Glomerular endothelial cell (primary cell): ENCODE data around the genes CEBPZ and PRKD3.

DNA sequence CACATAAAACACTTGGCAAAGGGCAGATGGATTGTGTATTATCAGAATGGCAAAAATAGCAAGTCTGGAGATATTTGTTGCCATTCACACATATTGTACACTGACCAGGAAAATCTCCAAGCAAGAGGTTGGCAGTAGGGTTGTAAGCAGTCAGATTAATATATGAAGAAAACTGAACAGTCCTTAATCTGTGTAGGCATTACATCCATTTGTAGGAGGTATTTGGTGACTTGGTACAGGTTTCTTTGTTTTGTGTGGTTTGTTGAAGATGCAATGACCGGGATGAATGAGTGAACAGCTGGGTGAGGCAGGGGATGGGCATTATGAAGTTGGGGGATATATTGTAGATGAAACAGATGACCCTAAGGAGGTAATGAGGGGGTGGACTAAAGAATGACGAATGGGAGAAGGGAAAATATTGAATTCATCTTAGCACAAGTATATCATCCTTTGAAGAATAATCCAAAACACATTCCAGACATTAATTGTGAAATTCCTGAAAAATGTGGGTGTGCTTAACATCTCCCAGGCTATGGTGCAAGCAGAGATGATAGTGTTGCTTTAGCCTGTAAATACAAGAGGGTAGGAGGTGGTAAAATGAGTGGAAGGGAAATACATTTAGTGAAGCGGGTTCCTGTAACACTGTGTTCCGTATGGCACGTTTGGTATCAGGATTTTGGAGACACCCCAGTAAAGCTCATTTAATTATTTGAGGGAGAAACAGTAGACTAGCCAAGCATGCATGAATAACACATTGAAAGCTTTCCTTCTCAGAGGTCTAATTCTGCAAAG lies 5.8 kb downstream of the CRIM1 start:
- RAMPAGE, long total RNA, result no peak

- RAMPAGE, long total RNA, result no peak
Observed at GRCh38 chr2:36372952-36373532, 17.5 kb downstream of the CRIM1 start.

- RAMPAGE, long total RNA, result no peak
Observed at GRCh38 chr2:36402137-36402796, 46.7 kb downstream of the CRIM1 start.

DNA sequence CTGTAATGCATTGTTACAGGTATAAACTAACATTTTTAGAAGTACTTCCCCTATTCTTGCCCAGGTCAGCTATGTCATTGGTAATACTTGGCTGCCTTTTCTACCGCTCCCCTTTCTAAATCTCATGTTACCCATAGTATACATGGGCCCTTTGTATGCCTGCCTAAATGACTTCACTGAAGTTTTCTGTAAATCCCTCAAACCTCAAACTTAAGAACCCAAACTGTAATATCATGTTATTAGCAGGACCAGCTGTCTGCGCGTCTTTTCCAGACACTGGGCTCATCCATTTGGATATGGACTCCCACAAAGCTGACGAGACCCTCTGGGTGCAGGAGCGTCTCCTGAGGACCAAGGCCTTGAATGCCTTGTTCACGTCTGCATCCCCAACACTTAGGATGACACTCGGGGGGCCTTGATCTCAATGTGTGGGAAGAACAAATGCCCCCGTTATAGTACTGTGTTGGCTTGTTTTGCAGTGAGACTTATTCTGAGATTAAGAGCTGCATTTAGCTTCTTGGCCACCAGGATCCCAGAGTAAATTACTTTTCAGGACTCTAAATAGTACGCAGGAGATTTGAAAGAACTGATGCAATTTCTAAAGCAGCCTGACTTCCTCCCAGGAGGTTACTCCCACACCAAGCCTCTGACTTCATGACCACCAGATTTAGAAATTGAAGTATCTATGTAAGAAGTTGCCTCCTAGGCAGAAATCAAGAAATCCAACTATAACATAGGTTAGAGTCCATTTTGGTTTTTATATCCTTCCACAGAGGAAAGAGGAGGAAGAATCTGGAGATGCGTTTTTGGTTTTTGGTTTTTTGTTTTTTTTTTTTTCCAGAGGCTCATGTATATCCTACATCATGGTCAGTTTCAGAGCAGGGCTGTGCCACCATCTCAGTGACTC lies 67.1 kb downstream of the FEZ2 start:
- RAMPAGE, long total RNA, result no peak

GRCh38 chr2:36550730-36550998 lies 47.3 kb downstream of the FEZ2 start:
- RAMPAGE, long total RNA, result no peak

- RAMPAGE, long total RNA, result no peak
Observed at GRCh38 chr2:36583167-36583599, 14.8 kb downstream of the FEZ2 start.

DNA sequence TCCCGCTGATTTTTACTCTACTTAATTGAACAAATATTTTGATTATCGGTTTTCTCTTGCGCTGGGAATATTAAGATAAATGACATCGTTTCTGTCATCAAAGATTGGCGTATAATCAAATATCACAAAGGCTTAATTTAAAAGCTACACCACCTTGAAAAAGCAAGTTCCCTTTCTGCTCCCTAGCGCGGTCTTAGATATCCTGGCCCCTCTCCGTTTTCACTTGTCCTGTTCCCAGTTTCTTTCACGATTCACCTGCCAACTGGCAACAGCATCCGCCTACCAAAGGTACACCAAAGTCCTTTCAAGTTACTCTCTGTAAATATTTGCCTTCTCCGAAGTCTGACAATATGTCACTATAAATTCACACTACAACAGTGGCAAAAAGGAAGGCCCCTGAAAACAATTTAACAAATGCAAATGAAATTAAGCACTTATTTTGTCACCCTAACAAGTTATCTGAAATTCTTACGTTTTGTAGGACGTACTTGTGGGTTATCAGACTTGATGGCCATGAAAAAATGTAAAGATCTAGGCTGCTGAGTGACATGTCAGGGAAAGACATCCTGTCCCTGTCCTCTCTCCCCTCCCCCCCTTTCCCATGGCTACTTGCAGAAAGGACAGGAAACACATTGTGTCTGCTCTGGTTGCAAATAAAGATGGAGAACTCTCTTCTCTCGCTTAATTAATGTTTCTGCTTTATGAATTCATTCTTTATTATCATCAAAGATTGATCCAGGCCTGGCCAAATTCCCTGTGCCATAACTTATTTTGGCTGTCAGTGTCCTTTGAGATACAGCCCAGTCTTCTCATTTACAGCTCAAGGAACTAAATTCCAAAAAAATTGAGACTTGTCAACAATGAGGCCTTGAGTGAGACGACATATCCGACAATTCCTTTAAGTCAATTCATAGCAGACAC lies 1.3 kb upstream of the STRN start:
- RAMPAGE, long total RNA, result no peak

DNA sequence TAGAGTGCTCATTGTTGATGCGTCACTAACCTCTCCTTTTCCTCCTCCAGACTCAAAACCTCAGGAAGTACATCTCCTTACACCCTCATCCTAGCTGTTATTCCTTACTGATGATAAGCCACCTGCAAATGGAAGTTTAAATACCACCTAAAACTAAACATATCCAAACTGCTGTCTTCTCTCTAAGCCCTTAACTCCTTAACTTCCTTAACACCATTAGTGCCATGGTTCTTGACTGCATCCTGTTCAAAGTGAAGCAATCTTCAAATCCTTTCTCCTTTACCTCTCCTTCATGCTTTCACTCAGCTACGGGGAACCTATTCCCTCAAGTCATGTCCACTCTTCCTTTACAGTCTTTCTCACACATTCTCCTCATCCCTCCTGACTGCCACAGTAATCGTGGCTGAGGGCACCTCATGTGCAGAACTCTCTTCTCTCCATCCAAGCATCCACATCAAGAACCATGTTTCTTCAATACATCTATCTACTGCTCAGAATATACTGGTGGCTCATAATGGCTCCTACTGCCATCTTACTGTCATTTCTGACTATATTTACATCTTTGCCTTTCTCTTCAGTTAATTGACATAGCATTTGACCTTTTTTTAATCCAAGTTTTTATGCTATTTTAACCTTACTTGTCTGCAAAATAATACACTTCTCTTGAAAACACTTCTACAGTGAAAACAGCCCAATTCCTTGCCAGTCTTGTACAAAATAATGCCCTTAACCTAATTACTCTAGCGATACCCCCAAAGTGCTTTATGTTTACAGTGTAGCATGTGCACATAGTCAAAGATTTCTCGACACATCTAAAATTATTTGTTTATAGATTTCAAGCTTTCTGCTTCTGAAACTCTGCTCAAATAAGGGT lies 20.5 kb downstream of the EIF2AK2 start:
- RAMPAGE, long total RNA, result no peak

DNA sequence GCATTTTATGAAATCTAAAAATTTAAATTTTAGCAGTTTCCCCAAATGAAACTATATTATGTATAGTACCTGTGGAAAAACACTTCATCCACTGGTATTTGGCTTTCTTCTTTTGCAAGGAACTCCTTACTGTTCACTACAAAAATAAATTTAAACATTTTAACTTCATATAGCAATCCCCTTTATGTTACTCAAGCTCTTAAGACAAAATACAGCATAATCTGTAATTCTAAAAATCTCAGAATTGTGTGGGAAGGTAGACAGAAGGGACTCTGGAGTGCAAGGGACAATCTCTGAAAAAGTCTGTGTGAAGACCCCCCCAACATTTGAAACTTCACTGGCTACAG lies 16.6 kb downstream of the CEBPZ start:
- RAMPAGE, long total RNA, result no peak

DNA sequence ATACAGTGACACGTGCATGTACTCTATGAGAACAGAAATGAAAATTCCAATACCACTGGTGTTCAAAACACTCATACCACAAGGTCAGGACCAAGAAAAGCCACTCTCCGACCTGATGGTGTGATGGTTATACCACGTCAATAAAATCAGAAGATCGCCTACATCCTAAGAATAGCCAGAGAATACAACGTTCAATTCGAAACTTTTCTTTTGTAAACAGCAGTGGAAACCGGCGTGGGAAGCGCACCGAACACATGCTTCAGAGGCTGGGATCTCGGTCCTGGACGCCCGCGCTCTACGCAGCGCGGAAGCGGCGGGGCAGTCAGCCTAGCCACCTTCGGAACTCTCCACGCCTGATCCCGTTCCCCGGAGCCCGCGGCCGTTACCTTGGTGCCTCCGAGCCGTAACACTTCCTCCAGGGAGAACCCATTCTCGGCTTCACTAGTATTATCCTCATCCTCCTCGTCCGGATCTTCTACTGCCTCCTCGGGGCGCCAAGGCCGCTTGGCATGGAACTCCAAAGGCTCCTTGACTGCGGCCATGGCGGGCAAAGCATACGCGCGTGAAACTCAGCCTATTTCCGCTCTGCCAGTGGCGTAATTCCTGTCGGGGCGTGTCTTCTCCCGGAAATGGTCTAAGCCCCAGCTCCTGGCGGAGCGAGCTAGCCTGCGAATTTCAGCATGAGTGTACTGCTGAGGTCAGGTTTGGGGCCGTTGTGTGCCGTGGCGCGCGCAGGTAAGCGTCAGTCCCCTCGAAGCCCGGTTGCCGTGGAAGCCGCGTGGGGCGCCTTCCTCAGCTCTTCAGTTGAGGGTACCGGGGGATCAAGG lies at the start of gene CEBPZ:
CEBPZ (minus strand) TSS at position 571 of the 827 bp plus-strand sequence.
- RAMPAGE, long total RNA, result start-site peak on the minus strand centred at position 553 of the sequence, 8 bp wide, 196 and 153 reads in 2 replicates

GRCh38 chr2:37324191-37324840 lies at the start of gene PRKD3:
TSS of gene PRKD3 (minus strand) at chr2:37324833.
- RAMPAGE, long total RNA, result no peak

DNA sequence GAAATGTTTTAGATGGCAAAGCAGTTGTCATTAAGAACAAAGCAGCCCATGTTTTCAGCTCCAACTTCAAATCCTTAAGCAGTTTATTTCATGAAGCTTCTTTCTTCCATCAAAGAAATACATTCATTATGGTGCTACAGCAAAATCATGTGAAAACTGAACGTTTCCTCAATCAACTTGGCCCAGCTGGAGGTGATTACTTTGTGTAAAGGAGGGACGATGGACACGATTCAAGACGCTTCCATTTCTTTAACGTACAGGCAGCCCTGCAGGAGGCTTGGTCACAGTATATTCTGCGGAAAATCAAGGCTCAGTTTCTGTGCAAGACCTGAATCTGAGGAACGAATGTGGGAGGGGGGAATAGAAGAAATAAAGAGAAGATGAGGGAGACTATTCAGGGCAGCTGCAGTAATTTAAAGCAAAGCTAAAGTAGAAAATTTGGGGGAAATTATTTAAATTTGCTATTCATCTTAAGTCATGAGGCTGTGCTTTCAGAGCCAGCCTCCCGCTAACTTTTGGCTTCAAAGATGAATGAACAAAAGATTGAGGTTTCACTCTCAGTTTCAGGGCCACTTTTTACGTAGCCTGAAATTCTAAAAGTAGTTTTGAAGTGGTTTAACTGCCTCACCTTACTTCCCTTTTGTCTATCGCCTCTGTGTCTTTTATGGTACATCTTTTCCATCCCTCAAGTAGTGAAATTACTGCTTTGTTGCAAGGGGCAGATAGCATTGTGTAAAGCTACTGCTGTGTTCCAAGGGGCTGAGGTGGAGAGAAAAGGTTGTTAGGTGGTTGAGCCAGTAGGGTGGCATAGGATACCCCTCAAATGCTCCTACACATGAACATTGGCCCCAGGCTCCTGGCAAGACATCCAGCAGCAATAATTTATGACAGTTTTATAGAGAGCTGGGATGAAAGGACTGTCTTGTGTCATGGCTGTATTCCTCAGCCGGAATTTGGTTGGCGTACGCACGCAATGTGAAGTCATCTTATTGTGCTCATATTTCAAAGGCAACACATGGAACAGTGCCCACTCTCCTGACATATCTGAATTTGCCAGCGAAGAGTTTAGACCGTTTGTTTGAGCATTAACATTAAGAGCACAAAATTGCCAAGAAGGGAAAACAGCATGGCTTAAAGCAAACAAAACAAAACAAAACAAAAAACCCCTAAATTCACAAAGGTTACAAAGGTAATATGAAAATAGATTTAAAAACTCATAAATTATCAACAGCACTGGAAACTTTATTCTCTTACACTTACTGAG lies 32.0 kb downstream of the QPCT start:
- RAMPAGE, long total RNA, result no peak

- RAMPAGE, long total RNA, result no peak
Observed at GRCh38 chr2:37599508-37600004, 71.9 kb downstream of the CDC42EP3 start.

DNA sequence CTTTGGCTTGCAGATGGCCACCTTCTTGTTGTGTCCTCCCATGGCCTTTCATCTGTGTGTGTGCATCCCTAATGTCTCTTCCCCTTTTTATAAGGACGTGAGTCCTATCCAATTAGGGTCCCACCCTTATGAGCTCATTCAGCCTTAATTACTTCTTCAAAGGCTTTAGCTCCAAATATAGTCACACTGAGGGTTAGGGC lies 34.3 kb downstream of the CDC42EP3 start:
- RAMPAGE, long total RNA, result no peak

DNA sequence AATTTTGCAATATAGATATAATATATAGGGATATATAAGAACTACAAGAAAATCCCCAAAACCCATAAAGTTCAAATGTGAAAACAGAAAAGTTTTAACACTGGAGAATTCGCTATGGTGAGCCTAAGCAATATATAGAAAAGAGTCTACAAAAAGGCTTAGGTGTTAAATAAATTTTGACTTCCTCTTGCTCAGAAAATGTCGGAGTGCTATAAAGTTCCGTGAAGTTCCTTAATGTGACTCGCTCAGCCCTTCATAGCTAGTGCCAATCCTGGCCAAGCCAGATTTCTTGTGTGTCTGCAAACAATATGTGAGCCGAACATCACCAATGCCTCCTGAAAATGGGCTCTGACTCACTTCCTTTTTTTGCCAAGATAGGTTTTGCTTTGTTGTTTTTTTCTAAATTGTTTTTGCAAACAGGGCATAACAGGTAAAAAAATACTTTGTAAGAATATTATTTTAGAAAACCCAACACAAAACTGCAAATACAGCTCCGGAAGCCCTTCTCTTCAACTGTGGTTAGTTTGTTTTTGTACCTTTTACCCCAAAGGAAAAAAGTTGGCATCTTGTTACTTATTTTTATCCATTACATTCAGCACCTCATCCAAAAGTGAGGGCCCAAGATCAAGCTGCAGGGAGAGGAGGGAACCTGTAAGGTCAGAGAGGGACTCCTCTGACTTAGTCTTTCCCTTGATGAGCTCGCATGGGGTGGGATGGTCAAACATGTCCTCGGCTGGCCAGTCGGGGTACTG lies 26.0 kb downstream of the CDC42EP3 start:
- RAMPAGE, long total RNA, result no peak

GRCh38 chr2:37648525-37649010 lies 22.9 kb downstream of the CDC42EP3 start:
- RAMPAGE, long total RNA, result no peak

- RAMPAGE, long total RNA, result no peak
Observed at GRCh38 chr2:37795890-37796395, 124.5 kb upstream of the CDC42EP3 start.

DNA sequence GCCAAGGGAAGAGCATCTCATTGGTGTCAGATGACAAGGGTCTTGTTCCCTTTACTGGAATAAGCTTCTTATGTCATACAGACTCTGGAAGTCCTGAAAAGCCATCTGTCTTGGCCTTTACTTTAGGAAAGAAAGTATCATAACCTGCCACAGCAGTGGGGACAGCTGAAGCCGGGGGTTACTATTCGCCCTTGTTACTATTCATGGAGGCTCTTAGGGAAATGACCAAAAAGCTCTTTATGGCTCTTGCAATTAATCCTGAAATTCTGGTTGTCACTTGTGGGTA lies 96.8 kb upstream of the RMDN2 start:
- RAMPAGE, long total RNA, result no peak

GRCh38 chr2:37871877-37872305 lies 53.2 kb upstream of the RMDN2 start:
- RAMPAGE, long total RNA, result no peak

DNA sequence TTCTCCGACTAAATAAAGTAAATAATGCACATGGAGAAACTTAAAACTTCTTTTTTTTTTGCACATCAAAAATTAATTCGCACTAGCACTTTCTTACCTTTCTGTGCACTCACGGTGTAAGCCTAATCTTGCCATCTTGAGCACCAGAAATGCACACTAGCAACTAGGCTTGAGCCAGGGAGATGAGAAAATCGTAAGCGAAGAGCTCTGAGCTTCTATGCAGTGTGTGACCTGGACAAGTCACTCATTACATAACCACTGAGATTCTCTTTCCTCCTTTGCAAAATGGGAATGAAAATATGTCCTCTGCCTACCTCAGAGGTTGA lies 8.8 kb upstream of the RMDN2 start:
- RAMPAGE, long total RNA, result no peak